ENCODE results near the gene C15orf61.

- PRO-cap, 2 experiments, result no peak in any of the 2 experiments
Measured at GRCh38 chr15:66780074-66780663, 78.1 kb downstream of the SMAD6 start.

- PRO-cap, 2 experiments, result no peak in any of the 2 experiments
Measured at GRCh38 chr15:66834803-66835871, 133.1 kb downstream of the SMAD6 start.

- PRO-cap, 2 experiments, result no peak in any of the 2 experiments
Measured at GRCh38 chr15:66841837-66842697, 140.0 kb downstream of the SMAD6 start.

GRCh38 chr15:67092411-67093319, 27.3 kb downstream of the SMAD3 start:
- PRO-cap, 2 experiments, result no peak in any of the 2 experiments

DNA sequence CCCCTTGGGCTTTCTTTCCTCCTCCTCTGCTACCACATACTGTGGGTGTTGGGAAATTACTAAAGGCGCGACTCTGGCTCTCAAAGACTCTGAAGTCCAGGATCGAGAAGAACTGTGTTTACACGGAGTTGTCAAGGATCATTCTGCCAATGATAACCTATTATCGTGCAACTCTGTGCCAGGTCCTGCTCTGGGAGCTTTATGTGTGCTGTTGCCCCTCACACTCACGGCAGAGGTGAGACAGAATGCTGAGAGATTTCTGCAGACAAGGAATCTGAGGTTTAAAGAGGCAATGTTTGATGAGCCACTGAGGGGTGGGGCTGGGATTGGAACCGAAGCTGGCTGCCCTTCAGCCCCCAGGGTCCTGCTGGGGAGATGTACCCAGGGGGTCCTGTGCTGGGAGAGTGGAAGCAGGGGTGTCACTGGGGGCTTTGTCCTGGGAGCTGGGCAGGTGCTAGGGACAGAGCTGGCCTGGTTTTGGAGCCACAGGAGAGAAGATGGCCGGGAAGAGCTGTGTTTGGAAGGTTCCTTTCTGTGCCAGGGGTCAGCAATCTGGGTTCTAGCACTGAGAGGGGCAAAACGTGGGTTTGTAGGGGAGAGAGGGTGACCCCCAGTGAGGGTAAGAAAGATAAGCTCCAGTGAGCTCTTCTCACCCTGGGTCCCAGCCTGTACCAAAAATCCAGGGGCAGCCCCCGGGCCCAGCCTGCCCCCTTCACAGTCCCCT, 69.4 kb downstream of the SMAD3 start:
- PRO-cap, 2 experiments, result peak in 1 of 2 experiments; most common plus-strand start position 229 of the sequence (in 1); most common minus-strand start position 114 of the sequence (in 1)

DNA sequence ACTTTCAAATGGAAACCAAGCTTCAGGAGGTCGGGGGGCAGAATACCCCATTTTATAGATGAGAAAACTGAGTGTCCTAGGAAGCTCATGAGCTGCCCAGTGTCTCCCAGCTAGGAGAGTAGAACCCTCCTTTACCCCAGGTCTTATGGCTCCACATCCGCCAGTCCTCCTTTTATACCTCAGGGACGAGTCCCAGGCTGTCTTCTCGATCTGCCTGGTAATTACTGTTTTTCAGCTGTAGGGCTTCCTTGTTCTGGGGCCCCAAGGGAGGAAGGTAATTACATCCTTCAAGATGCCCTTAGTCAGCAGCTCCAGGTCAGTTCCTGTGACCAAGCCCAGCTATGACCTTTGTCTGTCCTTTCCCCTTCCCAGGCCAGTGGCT, 92.7 kb downstream of the AAGAB start:
- PRO-cap, 2 experiments, result no peak in any of the 2 experiments

DNA sequence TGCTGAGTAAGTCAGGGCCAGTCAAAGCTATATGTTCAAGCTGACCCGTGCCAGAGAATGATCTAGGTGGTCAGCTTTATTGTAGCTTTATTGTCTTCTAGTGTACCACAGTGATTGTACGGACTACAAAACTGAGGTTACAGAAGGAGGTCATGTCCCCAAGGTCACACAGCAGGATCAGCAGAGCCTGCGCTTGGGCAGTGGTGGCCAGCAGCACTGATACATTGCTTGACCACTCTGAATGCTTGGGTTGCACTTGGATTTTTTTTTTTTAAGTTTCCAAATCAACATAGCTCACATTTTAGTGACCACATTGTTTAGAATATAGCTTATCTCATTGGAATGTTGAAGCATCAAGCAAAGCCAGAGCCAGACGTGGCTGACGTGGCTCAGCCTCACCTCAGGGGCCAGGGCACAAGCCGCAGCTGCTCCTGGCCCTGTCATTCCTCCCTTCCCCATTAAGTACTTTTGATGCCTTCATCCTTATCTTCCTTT, 76.0 kb downstream of the AAGAB start:
- PRO-cap, 2 experiments, result no peak in any of the 2 experiments

- PRO-cap, 2 experiments, result peak in 2 of 2 experiments; most common plus-strand start chr15:67521249 (in 2); most common minus-strand start chr15:67520988 (in 2)
Measured at GRCh38 chr15:67520895-67521789, at the start of gene C15orf61. Gene C15orf61 (plus strand): TSS chr15:67521131.

DNA sequence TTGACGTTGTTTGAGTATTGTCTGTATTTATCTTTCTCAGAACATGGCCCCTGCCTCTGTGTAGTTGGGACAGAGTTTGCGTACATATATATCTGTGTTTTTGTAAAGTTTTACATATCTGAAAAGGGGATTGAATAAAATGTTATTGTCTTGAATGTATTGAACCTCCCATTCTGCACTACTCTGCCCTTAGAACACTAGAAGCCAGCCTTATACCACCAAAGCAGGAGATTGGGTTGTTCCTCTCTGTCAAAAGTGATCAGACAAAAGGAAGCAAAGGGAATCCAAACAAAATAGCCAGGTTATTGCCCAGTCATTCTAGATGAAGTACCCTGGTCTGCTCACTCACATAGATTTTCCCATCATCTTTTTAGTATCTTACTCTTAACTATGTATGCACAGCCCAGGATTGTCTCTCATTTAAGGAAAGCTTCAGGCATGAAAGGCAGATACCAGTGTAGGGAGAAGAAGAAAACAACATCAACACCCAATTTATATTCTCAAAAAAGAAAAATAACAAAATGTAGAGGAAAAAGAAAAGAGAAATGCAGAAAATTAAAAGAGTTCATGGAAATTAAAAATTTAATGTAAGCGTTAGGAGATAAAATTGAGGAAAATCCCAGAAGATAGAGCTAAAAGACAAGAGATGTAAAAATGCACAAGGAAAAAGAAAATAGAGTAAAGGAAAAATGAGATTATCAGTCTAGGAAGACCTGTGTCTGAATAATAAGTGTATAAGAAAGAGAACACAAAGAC, 27.1 kb downstream of the PIAS1 start:
- PRO-cap, 2 experiments, result no peak in any of the 2 experiments

GRCh38 chr15:68081813-68082634, 27.9 kb downstream of the PIAS1 start:
- PRO-cap, 2 experiments, result no peak in any of the 2 experiments

DNA sequence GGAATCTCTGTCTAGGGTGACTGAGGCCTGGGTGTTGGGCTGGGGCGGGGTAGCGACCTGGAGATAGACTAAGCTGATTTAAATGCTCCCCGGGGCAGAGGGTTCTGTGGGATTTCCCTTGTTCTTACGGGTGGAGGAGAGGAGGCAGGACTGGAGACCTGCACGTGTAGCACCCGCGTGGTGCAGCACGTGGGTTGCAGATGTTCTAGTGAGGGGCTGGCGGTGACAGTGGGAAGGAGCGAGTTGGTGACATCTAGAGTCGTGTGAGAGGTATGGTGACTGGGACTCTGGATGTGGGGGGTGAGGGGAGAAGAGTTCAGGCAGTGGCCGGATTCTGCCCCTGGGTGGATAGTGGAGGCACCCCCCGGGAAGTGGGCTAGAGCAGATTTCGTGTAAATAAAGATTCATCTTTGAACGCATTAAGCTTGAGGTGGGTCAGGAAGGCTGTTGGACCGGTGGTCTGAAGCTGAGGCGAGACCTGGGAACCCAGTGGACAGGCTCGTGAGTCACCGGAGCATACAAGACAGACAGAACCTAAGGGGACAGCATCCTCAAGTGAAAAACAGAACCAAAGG, 498 bp upstream of the CLN6 start:
- PRO-cap, 2 experiments, result peak in 1 of 2 experiments; most common plus-strand start position 246 of the sequence (in 1); most common minus-strand start position 70 of the sequence (in 1)

GRCh38 chr15:68272707-68273083, 4.8 kb upstream of the FEM1B start:
- PRO-cap, 2 experiments, result no peak in any of the 2 experiments

DNA sequence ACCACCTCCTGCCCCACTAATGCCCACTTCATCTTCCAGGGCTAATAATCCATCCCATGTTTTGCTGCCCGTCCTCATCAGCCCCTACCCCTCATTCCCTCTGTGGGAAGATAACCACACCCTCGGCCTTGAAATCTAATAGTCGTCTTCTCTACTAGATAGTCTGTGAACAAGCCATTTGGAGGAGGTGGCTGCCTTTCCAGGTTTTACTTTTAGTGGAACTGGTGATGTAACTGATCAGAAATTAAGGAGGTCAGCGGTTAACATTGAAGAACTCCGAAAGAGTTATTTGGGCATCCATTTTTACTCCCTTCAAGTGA, 1.2 kb downstream of the FEM1B start:
- PRO-cap, 2 experiments, result no peak in any of the 2 experiments

GRCh38 chr15:68291119-68291891, 13.8 kb downstream of the FEM1B start:
- PRO-cap, 2 experiments, result no peak in any of the 2 experiments

GRCh38 chr15:68292195-68293365, 15.0 kb downstream of the FEM1B start:
- PRO-cap, 2 experiments, result no peak in any of the 2 experiments

- PRO-cap, 2 experiments, result no peak in any of the 2 experiments
Measured at GRCh38 chr15:68335343-68336182, 58.0 kb downstream of the FEM1B start.

DNA sequence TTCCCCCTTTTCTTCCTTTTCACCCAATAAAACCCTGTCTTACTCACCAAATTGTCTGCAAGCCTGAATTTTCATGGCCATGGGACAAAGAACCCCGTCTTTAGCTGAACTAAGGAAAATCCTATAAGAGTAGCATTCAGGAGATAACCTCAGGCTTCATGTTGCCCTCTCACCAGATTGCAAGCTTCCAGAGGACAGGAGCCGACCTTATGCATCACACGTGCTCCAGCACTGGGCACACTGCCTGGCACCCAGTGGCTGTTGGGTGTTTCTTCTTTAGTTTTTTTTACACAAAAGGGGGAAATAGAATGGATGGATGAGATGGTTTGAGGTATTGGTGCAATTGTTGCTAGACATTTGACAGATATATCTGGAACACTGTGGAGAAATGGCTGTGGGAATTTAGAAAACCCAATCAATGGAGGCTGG, 49.7 kb upstream of the ITGA11 start:
- PRO-cap, 2 experiments, result no peak in any of the 2 experiments

DNA sequence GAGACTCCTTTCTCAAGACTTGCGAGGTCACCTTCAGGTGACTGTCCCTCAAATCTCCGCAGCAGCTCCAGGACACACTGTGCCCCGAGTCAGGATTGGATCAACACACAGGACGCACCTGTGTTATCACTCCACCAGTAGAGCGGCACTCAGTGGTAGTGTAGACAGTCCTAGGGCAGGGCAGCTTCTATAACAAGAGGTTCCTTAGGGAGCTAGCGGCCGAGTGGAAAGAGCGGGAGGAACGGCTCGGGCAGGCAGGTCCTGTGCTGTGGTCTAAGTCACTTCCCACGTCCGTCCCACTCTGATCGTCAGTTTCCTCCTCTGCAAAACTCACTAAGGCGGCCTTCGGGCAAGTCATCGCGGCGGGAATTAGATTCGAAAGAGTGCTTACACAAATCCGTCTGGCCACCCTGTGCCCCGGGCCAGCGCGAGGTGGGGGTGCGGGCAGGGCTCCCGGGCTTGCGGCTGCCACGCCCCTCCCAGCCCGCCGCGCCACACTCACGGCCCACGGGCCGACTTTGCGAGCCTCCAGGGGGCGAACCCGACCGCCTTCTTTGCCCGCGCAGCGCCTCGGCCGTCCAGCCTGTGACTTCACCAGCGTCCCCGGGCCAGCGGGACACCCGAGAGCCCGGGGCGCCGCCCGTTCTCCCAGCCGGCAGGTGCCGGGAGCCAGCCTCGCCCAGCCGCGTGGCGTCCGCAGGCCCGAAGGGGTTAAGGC, 555 bp upstream of the CORO2B start:
- PRO-cap, 2 experiments, result no peak in any of the 2 experiments

DNA sequence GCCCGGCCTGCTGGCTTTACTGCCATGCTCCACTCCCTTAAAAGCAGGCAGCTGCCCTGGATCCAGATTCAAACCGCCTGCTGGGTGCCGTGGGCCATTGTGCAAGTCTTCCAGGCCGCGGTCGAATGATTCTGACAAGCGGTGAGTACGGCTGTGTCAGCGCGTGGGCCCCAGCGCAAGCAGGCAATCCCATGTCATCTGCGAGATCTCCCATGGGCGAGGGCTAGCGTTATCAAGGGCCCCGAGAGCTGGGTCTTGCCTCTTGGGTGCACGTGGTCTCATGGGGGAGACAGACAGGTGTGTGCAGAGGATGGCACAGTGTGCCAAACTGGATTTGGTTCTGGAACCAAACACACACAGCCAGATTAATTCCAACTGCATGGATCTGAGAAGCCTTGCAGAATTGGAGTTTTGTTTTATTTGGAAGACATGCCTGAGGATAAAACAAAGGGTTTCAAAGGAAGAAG, 37.7 kb downstream of the CORO2B start:
- PRO-cap, 2 experiments, result no peak in any of the 2 experiments

- PRO-cap, 2 experiments, result no peak in any of the 2 experiments
Measured at GRCh38 chr15:68704408-68705218, 116.1 kb downstream of the ANP32A start.

Data from helper T cell (primary cell).